ENCODE data around the gene ERAP2.

- PRO-cap = no peak
These were observed 210.3 kb upstream of the ELL2 start for GRCh38 chr5:96171797-96172430.

DNA sequence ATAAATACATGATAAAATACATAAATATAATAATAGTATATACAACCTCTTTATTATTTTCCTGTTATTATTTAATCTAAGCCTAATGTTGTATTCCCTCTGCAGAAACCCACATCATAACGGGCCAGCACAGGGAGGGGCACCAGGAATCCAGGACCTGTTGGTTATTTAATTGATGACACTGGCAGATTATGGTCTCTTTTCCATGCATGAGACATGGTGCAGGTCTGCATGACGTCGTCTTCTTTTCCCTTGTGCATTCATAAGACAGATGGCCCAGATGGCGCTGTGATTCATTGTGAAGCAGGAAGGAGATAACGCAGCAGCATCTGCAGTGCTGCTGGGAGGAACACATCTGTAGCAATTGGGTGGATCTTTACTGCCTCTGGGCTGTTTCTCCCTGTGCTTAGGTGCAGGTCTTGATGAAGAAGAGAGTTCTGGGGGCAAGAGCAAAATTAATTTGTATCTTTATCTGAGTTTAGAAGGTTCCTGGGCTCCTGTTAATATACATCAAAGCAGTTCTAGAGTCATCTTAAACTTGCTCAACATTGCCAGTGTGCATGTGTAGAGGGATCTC is 176.2 kb downstream of the PCSK1 start:
- PRO-cap = unidirectional peak, plus-strand start at position 291 of the sequence

GRCh38 chr5:96408097-96408800 is 24.8 kb downstream of the PCSK1 start:
- PRO-cap = no peak

DNA sequence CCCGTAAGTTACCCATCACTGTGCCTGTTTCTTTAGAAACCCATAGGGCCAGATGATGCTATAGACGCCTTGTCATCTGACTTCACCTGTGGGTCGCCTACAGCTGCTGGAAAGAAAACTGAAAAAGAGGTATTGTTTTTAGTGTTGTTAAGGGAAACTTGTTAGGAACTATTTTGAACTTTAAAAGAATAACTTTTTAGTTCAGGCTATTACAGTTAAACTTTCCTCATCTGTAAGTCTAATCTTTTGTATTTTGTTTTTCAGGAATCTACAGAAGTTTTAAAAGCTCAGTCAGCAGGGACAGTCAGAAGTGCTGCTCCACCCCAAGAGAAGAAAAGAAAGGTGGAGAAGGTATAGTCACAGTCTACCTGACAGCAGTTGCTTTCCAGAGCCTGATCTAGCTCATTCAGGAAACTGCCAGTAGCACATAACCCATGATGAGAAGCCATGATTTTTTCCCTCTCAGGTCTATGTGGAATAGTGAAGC is 66.5 kb downstream of the ERAP1 start:
- PRO-cap = no peak

- PRO-cap = no peak
These were observed at the start of gene ERAP2 for GRCh38 chr5:96875773-96876942. Gene ERAP2 (plus strand): TSS chr5:96876500.

- PRO-cap = unidirectional peak, minus-strand start at chr5:96936539; unidirectional peak, minus-strand start at chr5:96936604
These were observed 693 bp downstream of the LNPEP start for GRCh38 chr5:96936182-96937363.

GRCh38 chr5:97178678-97179259 is 4.3 kb downstream of the RIOK2 start:
- PRO-cap = no peak

- PRO-cap = no peak
These were observed 664.0 kb upstream of the RGMB start for GRCh38 chr5:98109360-98109980.

DNA sequence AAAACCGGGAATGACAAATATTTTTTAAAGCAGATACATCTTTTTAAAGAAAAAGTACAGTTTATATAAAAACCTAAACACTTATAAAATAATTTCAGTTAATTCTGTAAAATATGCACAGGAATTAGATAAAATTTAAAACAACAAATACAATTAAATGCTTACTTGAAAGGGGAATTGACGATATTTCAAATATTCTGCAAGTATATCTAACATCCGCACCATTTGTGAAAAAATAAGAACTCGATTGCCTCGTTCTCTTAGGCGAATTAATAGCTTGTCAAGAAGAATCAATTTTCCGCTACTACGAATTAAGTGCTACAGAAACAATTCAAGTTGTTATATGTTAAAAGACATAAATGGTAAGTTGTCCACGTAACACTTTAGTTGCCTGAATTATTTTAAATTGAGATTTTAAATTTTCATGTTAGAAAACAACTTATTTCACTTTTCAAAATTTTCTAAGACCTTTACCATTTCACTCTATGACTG is 40.8 kb downstream of the CHD1 start:
- PRO-cap = no peak

DNA sequence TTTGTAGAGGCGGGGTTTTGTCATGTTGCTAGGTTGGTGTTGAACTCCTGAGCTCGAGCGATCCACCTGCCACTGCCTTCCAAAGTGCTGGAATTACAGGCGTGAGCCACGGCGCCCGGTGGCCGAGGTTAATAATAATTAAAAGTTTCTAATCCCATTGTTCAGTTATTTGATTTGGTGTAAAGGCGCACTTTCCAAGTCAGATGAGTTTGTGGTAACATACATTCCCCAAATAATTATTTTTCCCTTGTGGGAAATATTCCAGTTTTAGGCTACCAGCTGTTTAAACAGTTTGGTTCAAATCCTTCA is 1.2 kb upstream of the CHD1 start:
- PRO-cap = no peak

DNA sequence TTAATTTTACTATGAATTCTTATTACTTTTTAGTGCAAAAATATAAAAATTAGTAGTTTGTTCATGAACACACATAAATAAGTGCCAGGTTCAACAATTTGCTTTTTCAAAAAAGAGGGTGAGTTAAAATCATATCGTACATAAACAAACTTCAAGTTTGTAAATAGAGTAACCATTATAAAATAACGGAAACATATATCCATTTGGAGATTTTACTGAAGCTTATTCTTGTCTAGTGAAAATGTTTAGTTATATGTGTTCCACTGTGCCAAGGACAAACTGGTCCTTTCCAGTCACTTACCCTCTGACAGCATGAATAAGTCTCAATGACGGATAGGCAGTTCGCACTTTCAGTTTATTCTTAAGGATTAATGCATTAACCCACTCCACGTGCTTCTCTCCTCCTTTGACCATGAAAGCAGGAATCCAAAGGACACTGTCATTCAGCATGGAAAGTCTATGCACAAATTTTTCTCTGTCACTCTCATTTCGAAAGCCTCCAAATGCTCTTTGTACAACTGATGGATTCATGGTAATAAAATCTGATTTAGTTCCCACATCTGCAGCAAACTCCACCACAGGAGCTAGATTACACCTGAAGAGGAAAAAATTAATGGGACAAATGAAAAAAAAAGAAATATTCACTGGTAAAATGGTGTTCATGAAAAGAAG is 47.1 kb downstream of the ST8SIA4 start:
- PRO-cap = no peak

DNA sequence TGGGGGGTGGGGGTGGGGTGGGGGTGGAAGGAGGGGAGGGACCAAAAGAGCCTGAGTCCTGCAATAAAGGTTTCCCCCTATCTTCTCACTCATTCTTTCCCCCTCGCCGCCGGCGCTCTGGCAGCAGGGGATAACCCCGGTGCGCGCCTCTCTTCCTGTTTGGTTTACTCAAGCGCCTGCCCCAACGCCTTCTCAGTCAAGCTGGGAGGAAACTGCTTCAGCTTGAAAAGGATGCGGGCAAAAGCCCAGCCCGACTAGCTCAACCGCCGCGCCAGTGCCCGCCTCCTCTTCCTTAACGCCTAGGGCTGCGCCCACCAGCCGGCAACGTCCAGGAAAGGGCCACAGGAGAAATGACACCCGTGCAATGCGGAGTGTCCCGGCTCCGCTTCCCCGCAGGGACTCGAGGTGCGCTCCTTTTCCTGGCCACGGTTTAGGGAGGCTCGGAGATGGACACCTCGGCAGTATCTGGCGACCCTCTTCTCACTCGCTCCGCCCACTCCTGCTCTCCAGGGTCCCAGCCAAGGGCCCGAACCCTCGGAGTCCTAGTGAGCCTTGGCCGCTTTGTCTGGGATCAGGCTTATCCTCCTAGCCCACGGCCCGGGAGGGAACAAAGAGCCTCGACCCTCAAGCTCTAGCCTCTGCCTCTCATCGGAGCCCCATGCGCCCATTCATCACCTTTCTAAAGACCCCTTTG is 2.2 kb downstream of the ST8SIA4 start:
- PRO-cap = bidirectional peak, plus-strand start at position 92 of the sequence, minus-strand start outside the sequence; bidirectional peak, plus-strand start at position 331 of the sequence, minus-strand start at position 119 of the sequence

- PRO-cap = unidirectional peak, plus-strand start at chr5:101942472
These were observed 353.8 kb downstream of the SLCO4C1 start for GRCh38 chr5:101942283-101942661.

DNA sequence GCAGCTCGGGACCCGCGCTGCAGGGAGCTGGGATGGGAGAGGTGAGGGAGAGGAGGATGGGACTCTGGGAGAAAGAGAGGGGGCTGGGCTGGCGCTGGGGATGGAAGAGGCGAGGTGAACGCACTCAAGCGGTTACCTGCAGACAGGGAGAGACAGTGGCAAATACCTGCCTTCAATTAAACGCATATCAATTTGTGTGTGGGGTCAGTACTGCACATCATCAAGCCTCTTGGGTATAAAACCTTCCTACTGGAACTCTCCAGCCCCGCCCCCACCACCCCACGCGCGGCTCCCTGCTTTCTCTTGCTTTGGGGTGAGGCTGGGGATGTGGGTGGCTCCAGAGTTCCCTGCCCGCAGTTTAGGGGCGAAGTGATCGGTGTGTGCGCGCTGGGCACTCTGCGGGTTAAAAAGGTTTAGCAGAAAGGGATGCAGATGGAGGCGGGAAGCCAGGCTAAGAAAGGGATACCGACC is 1.0 kb upstream of the PAM start:
- PRO-cap = unidirectional peak, plus-strand start at position 303 of the sequence; unidirectional peak, plus-strand start at position 356 of the sequence

GRCh38 chr5:102755898-102756693 is 991 bp downstream of the PAM start:
- PRO-cap = bidirectional peak, plus-strand start at chr5:102756173, minus-strand start at chr5:102755978

DNA sequence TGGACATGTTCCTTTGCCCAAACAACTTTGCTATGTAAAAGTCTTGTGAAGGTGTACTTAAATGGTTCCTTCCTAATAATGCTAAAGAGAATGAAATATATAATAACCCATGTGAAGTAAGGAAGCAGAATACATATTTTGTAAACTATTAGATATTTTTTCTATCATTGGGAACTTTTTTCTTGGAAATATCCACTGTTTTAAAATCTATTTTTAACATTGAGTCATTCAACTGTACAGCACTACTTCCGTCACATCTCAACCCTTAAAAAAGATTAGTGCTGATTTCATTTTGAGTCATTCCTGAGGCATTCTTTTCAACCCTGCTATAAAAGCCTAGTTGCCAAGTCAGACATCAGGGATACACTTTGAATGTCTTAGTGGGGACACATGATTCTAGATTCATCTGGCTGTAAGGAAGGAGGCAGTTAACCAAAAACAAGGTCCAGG is 161.0 kb downstream of the GIN1 start:
- PRO-cap = no peak

DNA sequence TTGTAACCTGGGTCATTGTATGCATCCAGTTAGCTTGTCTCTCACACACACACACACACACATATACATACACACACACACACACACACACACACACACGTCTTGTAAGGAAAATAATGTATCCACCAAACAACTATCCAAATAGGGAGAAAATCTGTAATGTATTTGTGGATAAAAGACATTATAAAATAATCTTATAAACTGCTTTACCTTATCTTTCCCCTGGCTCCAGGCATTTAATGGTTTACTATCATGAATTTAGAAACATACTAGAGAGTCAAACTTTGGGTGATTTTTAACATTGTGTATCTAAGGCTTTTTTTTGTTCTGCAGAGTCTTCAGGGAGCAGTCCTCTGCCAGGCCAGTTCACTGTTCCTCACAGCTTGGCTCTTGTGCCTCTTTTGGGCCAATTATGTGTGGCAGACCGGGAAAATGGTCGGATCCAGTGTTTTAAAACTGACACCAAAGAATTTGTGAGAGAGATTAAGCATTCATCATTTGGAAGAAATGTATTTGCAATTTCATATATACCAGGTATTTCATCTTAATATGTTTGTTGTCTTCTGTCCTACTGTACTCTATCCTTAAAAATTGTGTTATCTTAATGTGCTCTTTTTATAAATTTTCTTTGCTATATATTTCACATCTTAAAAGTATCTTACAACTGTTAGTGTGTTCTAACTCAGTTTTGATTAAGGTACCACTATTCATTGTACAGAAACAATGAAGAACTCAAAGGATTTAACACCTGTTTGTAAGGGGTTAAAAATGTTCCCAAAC is 112.6 kb downstream of the GIN1 start:
- PRO-cap = no peak

DNA sequence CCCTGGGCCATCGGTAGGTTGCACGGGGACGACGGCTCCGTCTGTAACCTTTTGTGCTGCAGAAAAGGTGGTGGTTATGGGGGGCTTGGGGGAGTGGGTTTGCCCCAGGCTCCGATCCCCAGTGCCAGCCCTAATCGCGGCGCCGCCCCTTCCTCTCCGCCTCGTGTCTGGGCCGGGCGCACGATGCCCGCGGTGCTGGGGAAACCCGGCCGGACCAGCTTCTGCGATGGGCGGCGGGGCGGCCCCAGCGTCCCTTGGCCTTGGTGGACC is 256 bp downstream of the MACIR start:
- PRO-cap = bidirectional peak, plus-strand start at position 159 of the sequence, minus-strand start at position 225 of the sequence

GRCh38 chr5:103259154-103260089 is 859 bp downstream of the MACIR start:
- PRO-cap = bidirectional peak, plus-strand start at chr5:103259252, minus-strand start at chr5:103259178; bidirectional peak, plus-strand start at chr5:103259452, minus-strand start at chr5:103259453; bidirectional peak, plus-strand start at chr5:103259906, minus-strand start at chr5:103259649; unidirectional peak, minus-strand start at chr5:103260026

DNA sequence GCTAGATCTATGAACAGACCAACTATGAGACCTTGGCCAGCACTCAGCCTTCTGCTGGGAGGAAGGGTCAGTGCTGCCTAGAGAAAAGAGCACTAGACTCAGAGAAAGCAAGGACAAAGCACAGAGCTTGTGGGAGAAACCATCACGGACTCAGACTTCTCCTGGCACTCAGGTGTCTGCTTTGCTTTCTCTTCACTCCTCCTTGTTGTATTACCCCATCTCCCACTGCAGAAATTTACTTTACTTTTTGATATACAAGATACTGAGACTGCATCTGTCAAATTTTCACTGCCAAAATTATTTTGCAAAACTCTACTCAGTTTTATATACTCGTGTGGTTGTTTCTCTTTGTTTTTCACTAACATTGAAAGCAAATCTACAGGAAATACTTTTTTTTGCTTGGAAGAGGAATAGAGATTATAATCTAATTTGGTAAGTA is 890.1 kb upstream of the NUDT12 start:
- PRO-cap = bidirectional peak, plus-strand start at position 101 of the sequence, minus-strand start outside the sequence; unidirectional peak, minus-strand start at position 183 of the sequence

Data from progenitor cell of endocrine pancreas (in vitro differentiated cells).